Occipital lobe (tissue), 2 donors: ENCODE measurements around a stretch of chr1.

DNA sequence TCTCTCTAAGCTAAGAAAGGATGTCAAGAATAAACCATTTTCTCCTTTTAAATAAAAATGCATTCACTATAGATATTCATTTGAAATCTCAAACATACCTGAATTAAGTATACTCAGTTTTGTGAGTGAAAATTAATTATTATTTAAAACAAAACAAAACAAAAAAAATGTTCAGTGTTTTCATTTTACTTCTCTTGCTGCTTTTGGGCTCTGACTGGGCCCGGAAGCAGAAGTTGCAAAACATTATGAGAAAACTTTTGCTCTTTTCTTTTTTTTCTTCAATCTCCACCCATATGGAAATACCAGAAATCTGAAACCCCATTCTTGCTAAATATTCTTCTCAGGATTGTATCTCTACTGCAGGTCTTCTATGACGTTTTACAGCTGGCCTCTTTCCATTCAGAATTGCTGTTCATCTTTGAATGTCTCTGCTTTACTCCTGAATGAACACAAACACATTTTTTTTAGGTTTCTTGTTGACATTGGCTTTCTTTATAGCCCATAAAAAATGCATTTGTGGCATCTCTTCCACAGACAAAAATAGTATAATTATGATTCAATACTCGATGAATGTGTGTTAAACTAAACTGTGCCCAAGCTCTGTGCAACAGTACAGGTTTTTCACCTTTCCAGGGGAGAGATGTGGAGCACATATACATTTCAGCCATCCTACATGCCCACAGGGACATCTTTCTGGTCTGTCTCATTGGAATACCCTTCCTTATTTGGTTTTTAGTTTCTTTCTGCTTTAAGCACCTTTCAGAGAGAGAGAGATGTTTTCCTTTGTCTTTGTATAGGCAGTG, 18.7 kb downstream of the PTPRC start:
- RAMPAGE, long total RNA = no peak

DNA sequence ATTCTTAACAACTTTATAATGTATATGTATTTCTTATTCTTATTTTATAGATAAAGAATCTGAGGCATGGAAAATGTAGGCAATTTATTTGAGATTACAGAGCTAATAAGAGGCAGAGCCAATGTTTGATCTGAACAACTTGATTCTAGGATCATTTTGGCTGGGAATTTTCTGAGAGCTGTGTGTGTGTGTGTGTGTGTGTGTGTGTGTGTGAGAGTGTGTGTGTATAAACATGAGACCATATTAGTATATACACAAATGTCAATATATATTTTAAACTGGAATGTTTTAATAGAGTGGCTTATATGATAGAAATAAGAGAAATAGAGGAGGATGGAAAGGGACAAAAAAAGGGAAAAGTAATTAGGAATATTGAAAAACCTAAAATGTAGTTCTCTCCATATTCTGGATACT, 23.4 kb downstream of the PTPRC start:
- RAMPAGE, long total RNA = no peak

DNA sequence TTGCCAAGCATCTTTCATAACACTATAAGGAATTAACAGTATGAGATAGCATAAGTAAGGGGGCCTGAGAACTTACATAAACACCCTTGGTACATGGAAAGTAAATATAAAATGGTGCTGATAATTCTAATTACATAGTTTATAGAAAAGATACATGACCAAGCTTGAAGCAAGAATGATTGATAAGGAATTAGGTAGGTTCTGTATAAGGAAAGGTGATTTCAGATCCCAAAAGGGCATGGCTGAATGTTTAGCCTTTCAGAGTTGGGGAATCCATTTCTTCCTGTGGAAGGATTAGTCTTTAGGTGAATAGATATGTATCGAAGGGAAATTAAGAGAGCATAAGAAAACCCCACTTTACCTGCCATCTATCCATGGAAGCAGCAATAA, 29.7 kb downstream of the PTPRC start:
- RAMPAGE, long total RNA = no peak

- RAMPAGE, long total RNA = no peak
These were observed 40.1 kb downstream of the PTPRC start for GRCh38 chr1:198678840-198679421.

- RAMPAGE, long total RNA = no peak
These were observed 95.2 kb downstream of the PTPRC start for GRCh38 chr1:198733929-198734639.

GRCh38 chr1:198892073-198892572, 253.3 kb downstream of the PTPRC start:
- RAMPAGE, long total RNA = no peak

DNA sequence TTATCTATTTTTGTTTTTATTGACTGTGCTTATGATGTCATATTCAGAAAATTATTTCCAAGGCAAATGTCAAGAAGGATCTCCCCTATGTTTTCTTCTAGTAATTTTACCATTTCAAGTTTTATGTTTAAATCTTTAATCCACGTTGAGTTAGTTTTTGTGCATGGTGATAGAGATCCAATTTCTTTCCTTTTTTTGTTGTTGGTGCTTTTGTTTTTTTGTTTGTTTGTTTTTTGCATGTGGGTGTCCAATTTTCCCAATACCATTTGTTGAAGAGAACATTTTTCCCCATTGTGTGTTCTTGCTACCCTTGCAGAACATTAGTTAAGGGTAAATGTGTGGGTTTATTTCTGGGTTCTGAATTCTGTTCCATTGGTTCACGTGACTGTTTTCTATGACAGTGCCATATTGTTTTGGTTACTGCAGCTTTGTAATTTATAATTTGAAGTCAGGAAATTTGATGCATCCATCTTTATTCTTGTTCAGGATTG, 636.0 kb downstream of the PTPRC start:
- RAMPAGE, long total RNA = no peak

DNA sequence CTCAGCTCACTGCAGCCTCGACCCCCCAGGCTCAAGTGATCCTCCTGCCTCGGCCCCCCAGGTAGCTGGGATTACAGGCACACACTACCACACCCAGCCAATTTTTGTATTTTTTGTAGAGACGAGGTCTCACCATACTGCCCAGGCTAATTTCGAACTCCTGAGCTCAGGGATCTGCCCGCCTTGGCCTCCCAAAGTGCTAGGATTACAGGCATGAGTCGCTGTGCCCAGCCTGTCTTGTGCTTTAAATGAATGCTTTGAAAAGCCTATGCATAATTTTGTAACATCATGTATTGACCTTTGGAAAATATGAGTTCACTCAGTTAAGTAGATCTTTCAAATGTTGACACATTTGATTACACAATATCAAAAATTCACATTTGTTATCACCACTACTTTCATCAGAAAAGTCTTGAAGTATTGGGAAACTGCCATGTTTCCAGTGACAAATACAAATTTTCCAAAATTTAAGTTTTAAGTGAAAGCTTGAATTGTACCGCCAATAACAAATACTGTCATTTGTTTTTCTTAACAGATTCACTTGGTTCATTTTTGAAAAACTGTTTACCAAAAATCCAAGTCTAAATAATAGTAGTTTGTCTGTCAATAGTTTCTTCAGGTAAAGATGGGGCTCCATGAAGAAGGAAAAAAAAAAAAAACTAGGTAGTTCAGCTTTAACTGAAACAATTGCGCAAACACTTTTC, 233.4 kb upstream of the NR5A2 start:
- RAMPAGE, long total RNA = no peak

DNA sequence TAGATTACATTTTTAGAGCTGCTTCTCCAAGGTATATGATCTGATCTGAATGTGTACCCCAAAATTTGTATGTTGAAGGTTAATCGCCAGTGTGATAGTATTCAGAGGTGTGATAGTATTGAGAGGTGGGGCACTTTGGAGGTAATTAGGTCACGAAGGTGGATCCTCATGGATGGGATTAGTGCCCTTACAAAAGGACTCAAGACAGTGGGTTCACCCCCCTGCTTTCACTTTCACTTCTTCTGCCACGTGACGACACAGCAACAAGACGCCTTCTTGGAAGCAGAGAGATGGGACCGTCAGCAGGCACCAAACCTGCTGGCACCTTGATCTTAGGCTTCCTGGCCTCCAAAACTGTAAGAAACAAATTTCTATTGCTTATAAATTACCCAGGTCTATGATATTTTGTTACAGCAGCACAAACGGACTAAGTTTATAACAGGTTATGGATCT, 95.5 kb upstream of the NR5A2 start:
- RAMPAGE, long total RNA = no peak

- RAMPAGE, long total RNA = no peak
These were observed 1.4 kb downstream of the NR5A2 start for GRCh38 chr1:200028509-200029779.

- RAMPAGE, long total RNA = no peak
These were observed 15.6 kb downstream of the NR5A2 start for GRCh38 chr1:200043101-200043421.

DNA sequence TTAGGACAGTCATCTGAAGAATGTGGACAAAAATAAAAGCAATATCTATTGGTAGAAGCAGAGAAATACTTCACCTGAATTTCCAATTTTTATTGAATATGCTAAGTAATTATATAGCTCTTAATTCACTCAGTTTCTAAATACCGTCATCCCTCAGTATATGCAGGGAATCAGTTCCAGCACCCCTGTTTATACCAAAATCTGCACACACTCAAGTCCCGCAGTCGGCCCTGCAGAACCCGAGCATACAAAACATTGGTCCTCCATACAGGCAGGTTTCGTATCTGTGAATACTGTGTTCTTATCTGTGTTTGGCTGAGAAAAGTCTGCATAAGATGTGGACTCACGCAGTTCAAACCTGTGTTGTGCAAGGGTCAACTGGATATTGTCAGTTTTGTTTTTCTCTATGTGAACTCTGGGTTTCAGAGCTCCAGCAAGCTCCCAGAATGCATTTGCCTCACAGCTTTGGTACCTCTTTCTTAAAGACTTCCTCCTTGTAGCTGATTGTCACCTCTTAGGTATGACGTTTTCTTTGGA, 100.5 kb downstream of the NR5A2 start:
- RAMPAGE, long total RNA = no peak

GRCh38 chr1:200213444-200213855, 185.9 kb downstream of the NR5A2 start:
- RAMPAGE, long total RNA = no peak

- RAMPAGE, long total RNA = no peak
These were observed 35.4 kb downstream of the ZNF281 start for GRCh38 chr1:200374542-200374763.

GRCh38 chr1:200411328-200412098, 1.7 kb upstream of the ZNF281 start:
- RAMPAGE, long total RNA = no peak

GRCh38 chr1:200670040-200670442, 334 bp upstream of the DDX59 start:
- RAMPAGE, long total RNA = no peak

DNA sequence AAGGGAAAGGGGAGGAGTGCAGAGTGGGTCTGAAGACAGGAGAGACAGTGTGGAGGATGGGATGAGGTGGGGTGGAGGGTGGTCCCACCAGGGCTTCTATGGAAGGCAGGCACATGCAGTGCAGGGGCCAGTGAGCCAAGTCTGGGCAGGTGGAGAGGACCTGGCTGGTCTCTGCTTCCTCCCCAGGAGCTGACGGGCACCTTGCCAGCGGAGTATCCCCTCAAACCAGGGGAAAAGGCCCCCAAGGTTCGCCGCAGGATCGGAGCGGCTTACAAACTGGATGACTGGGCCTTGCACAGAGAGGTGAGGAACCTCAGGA, 5.2 kb downstream of the INAVA start:
- RAMPAGE, long total RNA = no peak

- RAMPAGE, long total RNA = no peak
These were observed 9.0 kb downstream of the KIF21B start for GRCh38 chr1:201014513-201014877.

DNA sequence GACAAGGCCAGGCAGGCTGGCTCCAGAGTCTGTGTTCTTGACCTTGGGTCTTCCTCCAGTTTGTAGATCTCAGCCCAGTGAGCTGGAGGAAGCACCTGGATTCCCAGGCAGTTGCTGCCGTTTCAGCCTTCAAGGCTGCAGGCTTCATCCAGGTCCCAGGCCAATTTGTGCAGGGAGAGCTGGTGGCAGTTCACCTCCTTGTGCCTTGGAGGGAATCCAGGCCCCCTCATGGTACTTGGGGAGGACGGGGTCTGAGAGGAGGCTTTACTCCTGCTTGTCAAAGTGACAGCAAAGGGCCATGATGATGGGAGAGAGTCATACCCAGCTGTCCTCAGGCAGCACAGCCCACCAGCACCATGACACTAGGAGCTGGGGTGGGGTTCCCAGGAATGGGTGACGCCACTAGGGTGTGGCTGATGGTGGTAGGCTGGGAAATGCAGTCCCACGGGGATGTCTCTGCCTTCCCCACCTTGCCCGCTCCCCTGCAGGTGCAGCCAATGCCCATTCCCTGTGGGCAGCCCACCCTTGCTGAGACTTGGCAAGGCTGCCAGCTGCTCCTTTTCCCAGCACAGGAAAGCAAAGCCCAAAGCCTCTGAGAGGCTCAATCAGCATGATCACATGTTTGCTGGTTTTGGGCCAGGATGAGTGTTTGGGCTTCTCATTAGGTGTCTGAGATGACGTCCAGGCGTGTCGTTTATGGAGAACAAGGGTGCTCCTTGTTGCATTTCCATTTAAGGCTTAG, 27.2 kb downstream of the PKP1 start:
- RAMPAGE, long total RNA = no peak

- RAMPAGE, long total RNA = no peak
These were observed 1.7 kb upstream of the LAD1 start for GRCh38 chr1:201400394-201401571.